Left lobe of liver (tissue), 1 donor: ENCODE measurements around a stretch of chr17.

DNA sequence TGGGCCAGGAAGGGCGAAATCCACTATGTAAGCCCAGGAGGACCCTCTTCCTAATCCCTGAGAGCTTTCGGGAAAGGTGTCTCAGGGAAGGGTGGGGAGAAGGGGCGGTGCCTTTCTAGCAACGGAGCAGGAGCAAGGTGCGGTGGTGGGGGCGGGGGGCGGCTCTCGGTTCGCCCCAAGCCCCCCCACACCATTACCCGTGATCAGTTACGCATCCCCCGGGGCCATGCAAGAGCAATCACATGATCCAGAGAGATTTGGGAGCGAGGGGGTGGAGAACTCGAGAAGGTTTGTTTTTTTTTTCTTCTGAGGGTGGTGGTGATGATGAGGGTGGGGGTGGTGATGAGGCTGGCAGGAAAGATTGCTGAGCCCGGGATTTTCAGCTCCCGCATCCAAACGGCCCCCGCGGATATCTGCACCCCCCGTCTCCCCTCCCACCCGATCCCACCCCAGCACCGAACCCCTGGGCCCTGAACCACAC, 1.0 kb downstream of the ABR start:
- PRO-cap: no peak

GRCh38 chr17:1197232-1198507, 17.9 kb upstream of the ABR start:
- PRO-cap: unidirectional peak, minus-strand start at chr17:1197446; bidirectional peak, plus-strand start at chr17:1198359, minus-strand start at chr17:1198114

GRCh38 chr17:1344442-1345190, 55.4 kb downstream of the YWHAE start:
- PRO-cap: no peak

DNA sequence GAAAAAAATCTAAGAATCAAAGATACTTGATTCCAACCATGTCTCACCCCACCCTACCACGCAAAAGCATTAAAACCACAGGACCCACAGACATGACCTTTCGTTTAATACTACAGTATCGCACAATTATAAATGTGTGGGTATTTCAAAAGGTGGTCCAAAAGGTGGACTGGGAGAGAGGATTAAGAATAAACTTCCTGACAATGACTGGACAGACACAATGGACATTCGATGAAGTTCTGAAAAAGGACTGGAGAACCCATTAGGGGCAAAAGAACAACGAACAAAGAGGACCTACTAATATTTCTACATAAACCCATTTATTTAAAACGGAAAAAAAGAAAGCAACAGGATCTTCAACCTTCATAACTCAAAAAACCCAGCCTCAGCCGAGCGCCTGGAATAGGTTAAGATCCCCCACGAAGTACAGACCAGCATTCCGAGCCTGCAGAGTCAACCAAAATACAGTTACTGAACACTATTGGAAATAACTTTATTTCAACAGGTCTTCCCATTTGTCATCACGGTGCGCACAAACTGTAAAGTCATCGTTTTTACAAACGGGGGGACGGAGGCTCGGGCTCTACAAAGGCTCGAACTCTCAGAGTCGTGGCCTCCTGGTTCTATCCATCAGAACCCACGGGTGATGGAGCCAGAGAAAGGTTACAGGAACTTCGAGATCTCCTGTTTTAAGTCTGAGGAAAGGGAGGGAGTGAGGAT, 1.3 kb downstream of the YWHAE start:
- PRO-cap: no peak

DNA sequence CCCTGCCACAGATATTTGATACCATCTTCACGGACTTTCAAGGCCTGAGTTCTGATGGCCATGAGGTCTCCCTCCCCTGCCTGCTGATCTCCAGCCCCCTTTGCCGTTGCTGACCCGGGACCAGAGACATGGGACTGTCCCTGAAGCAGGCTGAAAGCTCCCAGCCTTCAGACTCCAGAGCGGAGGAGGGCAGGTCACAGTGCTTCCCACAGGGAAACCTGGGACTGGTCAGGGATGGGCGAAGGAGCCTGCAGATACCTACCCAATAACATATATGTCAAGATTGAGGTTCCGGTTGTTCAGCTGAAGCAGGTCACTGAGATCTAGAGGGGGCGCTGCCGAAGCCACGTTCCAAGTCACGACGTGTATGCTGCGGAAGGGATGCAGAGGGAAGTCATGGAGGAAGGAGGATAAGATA, 2.8 kb downstream of the INPP5K start:
- PRO-cap: no peak

- PRO-cap: no peak
These were observed 1.1 kb upstream of the INPP5K start for GRCh38 chr17:1517496-1517839.

DNA sequence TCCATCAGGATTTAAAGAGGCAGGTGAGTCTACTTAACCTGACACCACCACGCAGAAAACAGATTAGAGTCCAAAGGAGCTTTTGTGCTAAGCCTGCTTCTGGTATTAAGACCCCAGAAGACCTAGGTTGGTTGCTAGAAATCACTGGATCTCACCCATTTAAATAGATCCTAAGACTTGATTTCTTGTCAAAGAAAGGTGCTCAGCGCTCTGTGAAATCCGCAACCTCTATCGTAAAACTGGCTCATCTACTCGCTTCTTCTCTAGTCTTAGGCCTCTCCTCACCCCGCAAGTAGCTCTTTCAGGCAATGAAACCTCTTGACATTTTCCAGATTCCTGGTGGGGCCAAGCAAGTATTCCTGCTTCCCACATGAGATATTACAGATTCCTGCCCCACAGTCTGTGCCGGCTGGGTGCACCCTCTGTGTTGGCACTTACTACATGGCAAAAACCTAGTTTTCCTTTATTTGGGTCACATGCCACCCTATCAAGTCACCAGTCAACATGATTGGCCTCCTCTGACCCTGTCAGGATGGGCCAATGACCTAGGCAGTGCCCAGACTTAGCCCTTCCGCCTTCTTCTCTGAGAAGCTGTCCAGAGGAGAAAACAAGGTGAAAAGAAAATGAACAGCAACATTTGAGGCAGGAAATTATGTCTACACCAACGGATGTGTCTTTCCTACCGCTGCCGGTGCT, 8.9 kb downstream of the PITPNA start:
- PRO-cap: bidirectional peak, plus-strand start at position 549 of the sequence, minus-strand start at position 424 of the sequence

DNA sequence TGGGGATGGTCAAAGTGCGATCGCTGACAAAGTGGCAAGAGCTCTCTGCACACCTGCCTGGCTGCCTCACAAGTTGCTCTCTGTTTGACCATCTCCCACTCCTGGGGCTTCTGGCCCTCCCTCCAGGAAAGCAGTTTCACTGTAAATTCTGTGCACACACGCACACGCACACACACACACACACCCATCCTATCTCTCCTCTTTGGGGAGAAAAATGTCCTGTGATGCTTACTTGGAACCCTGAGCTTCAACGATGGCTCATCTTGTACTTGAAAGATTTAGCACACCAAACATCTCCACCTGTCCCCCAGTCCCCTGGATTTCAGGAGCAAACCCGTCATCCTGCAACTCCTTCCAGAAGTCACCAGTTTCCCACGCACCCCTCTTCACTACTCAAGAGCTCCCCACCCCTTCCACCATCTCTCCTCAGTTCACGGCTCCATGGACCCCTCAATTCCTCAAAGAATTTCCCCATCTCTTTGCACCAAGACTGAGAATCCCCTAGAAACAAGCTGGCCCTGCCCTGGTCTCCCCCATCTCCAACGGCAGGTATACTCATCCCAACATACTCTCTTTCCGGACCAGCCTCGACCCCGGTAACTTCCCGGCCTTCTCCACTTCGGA, 1.5 kb downstream of the PITPNA start:
- PRO-cap: no peak

- PRO-cap: no peak
These were observed 908 bp downstream of the PITPNA start for GRCh38 chr17:1561591-1562176.

- PRO-cap: no peak
These were observed 9.9 kb upstream of the PITPNA start for GRCh38 chr17:1572340-1573086.

DNA sequence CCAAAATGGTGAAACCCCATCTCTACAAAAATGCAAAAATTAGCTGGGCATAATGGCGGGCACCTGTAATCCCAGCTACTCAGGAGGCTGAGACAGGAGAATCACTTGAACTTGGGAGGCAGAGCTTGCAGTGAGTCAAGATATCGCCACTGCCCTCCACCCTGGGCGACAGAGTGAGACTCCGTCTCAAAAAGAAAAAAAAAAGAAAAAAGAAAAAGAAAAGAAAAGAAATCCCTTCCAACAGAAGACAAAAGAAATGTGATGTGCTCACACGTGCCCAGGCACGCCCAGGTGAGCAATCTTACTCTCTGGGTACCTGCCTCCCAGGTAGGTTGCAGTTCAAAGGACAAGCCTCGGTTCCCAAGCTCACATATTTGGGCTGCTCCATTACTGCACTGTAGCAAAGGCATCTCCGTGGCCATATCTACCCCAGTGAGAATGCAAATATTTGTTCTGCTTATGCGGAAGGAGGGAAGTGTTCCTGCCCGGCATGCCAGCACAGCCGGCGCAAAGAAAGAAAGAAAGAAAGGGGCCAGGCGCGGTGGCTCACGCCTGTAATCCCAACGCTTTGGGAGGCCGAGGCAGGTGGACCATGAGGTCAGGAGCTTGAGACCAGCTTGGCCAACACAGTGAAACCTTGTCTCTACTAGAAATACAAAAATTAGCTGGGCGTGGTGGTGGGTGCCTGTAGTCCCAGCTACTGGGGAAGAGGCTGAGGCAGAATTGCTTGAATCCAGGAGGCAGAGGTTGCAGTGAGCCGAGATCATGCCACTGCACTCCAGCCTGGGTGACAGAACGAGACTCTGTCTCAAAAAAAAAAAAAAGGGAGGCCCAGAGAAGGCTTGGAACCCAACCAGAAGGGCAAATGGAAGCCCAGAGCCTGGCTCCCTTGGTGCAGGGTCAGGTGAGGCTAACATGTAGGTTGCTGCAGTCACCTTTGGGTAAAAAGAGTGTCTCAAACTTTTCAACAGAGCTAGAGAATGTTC, 30.7 kb downstream of the SLC43A2 start:
- PRO-cap: no peak

DNA sequence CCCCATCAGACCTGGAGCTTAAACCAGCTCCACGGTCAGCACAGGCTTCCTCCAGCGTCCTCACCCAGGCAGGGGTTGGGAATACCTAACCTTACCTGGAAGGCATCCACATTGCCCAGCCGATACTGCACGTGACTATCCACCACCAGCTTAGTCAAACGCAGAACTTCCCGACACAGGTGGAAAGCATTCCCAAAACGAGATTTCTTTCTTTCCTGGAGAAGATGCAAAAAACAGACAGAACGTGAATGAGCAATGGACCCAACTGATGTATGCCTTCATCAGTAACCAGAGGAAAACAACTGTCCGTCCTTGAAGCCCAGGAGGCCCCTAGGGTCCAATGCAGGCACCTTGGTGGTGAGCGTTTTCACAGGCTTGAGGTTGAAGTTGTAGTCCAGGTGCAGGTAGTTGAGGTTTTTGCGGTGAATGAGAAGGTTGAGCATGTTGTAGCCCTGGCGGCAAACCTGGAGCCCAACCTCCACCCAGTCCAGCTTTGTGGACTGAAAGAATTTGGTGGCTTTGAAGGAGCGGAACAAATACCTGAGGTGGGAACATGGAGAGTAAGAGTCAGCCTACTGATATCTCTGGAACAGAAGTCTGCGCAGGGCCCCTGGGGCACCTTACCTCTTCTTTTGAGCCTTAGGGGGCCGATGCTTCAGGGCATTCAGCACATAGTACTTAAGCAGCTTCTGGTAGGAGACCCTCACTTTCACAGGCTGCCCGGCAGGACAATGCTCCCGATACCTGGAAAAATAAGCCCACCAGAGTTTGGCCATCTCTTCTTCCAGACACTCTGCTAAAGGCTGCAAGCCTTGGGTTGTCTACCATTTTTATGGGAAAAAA, 5.8 kb downstream of the PRPF8 start:
- PRO-cap: no peak

DNA sequence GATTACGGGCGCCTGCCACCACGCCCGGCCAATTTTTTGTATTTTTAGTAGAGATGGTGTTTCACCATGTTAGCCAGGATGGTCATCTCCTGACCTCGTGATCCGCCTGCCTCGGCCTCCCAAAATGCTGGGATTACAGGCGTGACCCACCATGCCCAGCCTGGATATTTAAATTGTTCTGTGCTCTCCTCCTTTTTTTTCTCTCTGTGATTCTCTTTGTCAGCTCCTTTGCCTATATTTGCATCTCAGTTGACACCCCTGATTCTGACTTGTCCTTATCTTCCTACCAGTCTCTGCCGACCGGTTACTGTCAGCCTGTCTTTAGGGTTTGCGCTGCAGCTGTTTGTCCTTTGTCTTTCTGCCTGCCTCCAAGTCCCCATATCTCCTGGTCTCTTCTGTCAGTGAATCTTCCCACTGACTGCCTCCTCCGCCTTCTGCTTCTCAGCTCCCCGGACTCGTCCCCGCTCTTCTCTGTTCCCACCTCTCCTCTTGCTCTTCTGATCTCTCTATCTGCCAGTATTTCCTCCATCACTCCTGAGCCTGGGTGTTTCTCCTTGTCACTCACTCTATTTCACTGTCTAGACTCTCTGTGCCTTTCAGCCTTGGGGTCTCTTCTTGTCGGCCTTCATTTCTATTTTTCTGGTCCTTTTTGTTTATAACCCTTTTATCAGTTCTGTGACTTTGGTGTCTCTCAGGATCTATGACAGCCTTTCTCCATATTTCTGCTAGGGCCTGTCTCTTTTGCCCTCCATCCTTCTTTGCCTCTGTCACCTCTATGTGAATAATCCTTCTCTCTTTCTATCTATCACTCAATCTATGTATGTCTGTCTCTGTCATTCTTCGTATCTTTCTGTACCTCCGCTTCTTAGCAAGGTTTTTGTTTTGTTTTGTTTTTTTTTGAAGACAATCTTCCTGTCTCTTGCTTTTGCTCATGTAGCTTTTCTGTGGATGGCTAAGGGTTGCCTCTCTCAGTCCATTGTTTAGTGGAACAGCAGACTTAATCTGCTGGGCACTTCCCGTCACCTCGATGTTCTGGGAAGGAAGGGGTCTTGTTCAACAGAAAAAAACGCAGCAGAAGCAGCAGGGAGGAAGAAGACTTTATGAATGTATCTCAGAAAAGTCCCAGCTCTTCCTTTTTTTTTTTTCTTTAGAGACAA, 5.0 kb downstream of the TLCD2 start:
- PRO-cap: no peak

DNA sequence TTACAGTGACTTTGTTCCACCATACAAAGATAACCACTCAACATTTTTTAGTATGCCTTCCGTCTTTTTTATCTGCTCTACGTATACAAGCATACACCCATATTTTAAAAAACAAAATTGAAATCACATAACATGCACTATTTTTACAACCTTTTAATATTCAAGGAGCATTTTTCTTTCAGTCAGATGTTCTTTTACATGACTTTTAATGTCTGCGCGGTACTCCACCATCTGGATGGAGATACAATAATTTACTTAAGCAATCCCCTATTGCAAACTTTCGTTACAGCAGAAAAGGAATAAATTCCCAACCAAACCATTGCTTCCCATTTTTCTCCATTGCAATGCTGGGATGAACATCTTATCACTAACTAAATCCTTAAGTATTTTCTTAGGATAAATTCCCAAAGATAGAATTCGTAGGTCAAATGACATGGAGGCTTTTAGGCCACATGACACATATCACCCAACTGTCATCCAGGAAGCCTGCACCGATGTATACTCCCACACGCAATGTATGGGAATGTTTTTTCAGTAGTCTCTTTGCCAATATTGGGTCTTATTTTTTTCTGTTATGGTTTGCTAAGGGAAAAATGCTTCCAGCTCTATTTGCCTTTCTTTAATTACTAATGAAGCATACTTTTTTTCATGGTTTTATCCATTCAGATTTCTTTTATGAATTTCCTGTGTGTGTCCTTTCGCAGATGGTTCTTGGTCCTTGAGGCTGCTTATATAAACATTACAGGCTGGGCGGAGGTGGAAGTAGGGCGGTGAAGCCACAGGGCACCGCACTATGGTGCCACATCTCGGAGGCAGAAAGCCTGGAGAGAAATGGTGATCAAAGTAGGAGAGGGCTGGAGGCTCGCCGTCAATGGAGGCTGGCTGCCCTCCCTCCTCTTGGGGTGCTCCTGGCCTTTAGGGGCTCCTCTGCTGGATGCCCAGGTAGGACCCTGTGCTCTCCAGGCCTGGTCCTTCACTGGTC, 1.7 kb upstream of the TLCD2 start:
- PRO-cap: no peak

DNA sequence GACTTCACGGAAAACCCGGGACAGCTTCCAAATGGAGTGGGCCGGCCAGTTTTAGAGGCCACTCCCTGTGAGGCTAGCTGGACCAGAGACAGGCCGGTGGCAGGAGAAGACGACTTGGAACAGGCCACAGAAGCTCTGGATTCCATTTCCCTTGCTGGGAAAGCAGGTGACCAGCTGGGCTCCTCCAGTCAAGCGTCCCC, 2.2 kb downstream of the WDR81 start:
- PRO-cap: unidirectional peak, plus-strand start at position 106 of the sequence

GRCh38 chr17:1753902-1754650, 7.8 kb upstream of the SERPINF1 start:
- PRO-cap: unidirectional peak, plus-strand start at chr17:1753975; bidirectional peak, plus-strand start at chr17:1754604, minus-strand start at chr17:1754309

DNA sequence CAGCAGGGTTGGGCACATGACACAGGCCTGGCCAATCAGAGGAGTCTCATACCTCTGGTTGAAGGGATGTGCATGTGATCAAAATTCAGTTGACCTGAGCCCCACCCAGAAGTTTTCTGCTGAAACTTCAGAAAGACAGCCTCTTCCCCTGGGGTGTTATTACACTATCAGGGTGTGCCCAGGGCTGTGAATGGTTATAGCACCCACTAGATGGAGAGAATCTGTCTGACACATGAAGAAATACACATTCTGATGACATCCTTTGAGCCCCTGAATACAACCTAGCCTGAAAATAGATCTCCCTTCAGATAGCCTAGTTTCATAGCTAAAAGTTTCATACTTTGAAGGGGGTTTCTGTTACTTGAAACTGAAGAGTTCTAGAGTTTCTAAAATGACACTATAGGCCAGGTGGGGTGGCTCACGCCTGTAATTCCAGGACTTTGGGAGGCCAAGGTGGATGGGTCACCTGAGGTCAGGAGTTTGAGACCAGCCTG, 6.0 kb downstream of the SMYD4 start:
- PRO-cap: no peak

GRCh38 chr17:1997730-1998769, 27.1 kb downstream of the RTN4RL1 start:
- PRO-cap: bidirectional peak, plus-strand start at chr17:1998265, minus-strand start at chr17:1998089

GRCh38 chr17:2063104-2063813, 8.4 kb downstream of the HIC1 start:
- PRO-cap: no peak

DNA sequence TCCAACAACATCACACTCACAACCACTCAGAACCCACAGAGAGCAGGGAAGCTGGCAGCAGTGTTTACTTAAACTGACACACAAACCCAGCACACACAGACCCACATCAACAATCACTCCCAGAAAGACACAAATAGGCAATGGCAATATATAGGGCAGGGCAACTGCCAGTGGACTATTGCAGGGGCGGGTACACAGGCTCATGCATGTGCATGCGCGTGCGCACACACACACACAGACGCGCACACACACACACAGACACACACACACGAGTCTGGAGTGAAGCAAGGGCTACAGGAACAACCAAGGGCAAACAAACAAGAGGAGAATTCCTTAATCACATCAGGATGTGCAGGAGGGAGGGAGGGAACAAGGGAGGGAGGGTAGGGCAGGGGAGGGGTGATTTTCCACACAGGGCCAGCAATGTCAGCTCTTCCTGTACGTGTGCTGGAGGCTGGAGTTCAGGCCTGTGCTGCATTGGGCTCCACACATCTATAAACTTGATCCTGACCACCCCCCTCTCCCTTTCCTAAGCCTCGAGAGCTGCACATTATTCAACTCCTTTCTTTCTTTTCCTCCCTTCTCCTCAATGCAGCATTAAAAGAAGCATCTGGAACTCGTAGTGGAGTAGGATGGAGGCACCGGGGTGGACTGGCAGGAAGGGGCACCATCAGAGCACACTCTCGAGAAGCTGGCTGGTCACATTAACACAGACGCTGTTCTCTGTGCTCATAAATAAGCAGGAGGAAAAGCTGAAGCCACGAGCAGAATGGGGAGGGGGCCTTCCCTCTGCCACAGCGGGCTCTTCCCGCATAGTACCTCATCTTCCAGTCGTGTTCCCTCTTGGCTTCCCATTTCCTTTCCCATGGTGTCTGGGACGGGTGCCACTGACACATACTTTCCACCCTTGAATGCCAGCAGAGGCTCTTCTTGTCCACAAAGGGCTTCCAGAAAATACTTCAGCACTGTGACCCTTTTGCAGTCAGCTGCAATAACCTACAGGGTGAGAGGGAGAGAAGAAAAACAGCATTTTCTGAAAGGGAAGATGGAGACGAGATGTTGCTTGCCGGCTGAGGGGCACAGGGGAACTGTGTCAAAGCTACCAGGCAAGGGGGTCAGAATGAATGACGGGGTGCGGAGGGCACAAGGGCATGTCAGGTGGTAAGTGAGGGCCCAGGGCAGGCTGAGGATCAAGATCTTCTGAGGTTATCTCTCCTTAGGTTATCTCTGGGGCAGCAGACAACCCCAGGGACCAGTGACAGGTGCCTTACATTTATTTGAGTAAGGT, 30.4 kb downstream of the HIC1 start:
- PRO-cap: no peak